ENCODE results near the gene NCF4.

GRCh38 chr22:36332011-36332639 lies 55.6 kb downstream of the MYH9 start:
- PRO-cap: unidirectional peak, minus-strand start at chr22:36332582

DNA sequence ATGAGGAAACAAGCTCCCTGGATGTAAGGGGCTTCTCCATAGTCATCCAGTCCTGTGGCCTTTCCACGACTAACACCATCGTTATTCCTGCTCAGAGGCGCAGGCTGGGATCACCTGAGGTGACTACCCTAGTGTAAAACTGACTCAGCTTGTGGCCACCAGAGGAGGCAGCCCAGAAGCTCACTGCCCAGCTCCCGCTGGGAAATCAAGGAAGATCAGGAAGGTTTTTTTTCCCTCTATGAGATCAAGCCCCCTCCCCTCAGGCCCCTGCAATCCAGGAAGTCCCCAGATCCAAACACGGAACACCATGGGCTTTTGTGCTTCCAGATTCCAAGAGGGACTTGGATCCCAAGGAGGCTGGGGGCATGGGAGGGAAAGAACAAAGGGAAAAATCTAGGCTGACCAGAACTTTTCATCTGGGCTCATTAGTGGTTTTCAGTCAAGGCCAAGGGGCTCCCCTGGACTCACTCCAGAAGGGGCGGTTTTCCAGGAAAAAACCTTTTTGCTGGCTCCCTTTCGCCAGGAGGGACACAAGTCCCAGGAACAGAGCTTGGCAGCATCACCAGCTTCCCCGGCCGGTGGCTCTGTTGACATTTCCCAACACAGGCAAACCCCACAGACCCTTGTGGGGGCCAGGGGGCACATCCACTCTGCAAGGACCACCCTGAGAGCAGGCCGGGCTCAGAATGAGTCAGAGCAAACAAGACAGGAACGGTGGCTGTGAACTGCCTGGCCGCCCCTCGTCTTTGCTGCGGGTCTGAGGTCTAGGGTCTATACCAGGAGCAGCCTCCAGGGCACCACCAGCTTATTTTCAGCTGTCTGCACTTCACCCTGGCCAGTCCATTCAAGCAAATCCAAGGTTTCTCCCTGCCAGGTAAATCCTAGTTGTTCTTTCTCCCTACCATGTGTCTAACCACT lies 36.8 kb downstream of the MYH9 start:
- PRO-cap: bidirectional peak, plus-strand start at position 851 of the sequence, minus-strand start at position 688 of the sequence

GRCh38 chr22:36363439-36364006 lies 24.2 kb downstream of the MYH9 start:
- PRO-cap: no peak

- PRO-cap: no peak
These were observed 17.3 kb downstream of the MYH9 start for GRCh38 chr22:36370176-36371171.

DNA sequence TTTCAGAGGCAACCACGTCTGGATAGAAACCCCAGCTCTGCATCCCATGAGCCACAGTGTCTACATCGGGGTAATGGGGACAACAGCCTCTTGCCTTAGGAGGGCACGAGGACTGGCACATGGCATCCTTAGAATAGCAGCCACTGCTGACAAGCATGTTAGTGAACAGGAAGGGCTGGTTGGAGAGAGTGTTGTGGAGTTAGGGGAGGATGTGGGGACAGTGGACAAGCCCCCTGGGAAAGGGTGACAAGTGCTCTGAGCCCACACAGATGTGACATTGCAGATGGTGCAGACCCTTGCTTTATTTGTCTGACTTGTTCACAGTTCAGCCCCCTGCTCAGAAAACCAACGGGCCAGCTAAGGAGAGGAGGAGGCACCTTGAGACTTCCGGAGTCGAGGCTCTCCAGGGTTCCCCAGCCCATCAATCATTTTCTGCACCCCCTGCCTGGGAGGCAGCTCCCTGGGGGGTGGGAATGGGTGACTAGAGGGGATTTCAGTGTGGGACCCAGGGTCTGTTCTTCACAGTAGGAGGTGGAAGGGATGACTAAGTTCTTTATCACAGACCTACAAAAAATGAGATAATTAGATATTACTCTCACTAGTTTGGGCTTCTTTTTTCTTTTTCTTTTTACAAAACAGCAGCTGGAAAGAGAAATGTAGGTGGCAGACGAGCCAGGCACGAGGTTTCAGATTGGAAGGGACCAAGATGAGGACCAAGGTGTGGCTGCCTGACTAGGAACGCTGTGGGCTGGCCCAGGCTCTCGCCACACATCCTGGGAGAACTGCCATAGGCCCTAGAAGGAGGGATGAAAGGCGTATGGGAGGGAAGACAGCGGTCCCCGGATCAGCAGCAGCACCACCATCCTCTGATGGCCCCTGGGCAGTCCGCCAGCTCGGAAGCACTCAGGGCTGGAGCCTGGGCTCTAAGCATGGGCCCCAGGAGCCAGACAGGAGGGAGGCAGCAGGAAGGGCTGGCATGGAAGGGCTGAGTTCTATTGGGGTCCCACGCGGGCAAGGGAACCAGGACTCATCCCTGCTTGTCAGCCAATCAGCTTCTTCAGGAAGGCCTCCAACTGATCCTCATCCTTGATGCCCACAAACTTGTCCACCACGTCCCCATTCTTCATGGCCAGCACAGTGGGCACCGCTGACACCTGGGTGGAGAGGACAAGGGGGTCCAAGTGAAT lies 14.3 kb downstream of the TXN2 start:
- PRO-cap: no peak

GRCh38 chr22:36702668-36703372 lies 732 bp downstream of the CACNG2 start:
- PRO-cap: unidirectional peak, plus-strand start at chr22:36702869

- PRO-cap: no peak
These were observed 12.3 kb downstream of the IFT27 start for GRCh38 chr22:36763442-36764223.

DNA sequence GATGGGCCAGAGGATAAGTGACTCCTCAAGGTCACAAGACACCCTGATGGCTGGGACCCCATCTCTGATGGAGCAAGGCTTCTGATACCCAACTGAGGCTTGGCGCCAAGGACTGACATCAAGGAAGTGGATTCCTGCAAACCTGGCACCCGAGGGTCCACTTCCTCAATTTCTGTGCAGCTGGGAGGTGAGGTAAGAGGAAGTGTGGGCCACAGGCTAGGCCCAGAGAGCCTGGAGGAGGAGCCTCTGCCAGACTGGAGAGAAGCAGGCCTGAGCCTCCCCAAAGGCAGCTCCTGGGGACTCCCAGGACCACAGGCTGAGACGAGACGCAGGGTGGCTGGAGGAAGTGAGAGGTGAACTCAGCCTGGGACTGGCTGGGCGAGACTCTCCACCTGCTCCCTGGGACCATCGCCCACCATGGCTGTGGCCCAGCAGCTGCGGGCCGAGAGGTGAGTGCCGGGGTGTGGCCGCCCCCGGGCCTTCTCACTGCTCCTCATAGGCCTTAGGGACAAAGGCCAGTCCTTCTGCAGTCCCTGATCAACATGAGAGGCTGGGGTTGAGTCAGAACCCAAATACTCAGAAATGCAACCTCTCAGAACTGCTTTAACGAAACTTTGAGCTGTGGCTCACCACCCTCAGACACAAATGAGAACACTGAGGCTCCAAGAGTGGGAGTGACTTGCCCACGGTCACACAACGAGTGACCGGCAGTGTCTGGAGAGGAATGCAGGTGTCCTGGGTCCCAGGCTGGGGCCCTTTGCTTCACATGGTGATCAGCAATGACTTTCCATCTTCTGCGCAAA lies at the start of gene NCF4:
Gene NCF4 (plus strand): TSS at position 252 of the 803 bp plus-strand sequence.
- PRO-cap: no peak

- PRO-cap: no peak
These were observed 16.7 kb downstream of the CSF2RB start for GRCh38 chr22:36929965-36930602.

DNA sequence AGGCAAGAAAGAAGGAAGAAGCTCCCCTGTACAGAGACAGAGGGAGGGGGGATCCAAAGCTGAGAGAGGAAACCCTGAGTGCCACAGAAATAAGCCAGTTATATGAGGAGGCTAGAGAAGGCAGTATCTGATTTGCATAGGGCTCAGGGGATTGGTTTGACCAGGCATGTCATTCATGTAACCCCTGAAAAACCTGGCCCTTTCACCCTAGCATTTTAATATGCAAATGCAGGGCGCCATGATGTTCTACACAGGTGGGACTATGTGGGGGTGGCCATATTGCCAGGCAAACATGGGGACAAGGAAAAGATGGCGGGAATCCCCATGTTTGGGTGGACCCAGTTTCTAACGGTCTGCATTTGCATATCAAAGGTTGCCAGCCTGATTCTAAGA lies 27.2 kb downstream of the CSF2RB start:
- PRO-cap: no peak

- PRO-cap: unidirectional peak, minus-strand start at chr22:36978113
These were observed 29.7 kb downstream of the TEX33 start for GRCh38 chr22:36977764-36978447.

- PRO-cap: no peak
These were observed 4.2 kb downstream of the MPST start for GRCh38 chr22:37023709-37024248.

- PRO-cap: no peak
These were observed 16.5 kb downstream of the IL2RB start for GRCh38 chr22:37133270-37133603.

- PRO-cap: no peak
These were observed 12.7 kb upstream of the IL2RB start for GRCh38 chr22:37162336-37162841.

GRCh38 chr22:37167176-37167770 lies 17.6 kb upstream of the IL2RB start:
- PRO-cap: no peak

- PRO-cap: no peak
These were observed 11.6 kb downstream of the C1QTNF6 start for GRCh38 chr22:37176282-37177092.

DNA sequence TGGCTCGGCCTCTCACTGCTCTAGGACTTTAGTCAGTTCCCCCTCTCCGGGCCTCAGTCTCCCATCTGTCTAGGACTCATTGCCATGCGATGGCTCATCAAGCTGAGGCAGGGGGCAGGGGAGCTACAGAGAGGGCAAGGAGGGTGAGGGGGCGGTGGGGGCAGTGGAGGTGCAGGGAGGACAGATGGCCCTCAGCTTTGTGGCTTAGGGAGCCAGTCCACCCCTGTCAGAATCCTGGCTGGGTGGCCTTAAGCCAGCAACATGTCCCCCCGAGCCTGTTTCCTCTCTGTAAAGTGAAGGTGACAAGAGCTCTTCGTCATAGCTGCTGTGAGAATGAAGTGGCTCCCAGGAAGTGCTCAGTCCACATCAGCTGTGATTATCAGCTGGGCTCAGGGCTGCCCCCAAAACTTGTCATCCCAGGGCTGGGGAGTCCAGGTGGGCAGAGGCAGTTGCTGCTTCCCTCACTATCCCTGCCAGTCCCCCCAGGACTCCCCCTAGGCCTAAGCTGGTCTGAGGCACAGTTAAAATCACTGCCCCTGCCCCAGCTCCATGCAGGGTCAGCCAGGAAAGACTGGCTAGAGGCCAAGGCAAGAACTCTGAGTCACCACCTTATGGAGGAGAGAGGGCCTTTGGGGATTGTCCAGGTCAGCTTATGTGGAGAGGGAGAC lies 14.8 kb downstream of the RAC2 start:
- PRO-cap: no peak

- PRO-cap: no peak
These were observed 9.3 kb downstream of the RAC2 start for GRCh38 chr22:37234699-37235256.

DNA sequence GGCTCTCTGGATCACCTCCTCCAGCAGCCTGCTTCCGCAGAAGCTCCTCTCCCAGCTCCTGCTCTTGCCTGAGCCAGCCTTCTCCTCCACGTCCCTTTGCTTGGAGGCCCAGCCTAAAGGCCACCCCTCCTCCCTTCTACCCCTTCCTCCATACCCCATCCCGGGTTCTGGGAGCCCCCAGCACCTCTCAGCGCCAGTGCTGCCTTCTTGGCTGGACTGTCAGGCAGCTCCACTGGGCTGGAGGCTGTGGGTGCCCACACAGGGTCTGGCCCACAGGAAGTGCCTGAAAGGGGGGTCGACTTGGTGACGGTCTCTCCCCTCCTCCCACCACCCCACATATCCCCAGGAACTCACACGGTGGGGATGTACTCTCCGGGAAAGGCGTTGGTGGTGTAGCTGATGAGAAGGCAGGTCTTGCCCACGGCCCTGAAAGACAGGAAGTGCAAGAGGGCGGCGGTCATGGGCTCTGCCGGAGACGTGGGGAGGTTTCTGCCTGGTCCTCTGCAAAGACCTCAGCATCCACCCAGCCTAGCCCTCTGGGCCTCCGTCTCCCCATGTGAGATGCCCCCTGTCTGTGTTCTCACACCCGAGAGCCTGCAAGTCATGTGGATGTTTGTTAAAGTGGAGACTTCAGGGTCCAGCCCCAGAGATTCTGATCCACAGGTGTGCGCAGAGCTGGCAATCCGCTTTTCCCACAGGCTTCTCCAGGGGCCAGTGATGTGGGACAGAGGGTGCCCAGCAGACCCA lies 2.7 kb downstream of the RAC2 start:
- PRO-cap: no peak

GRCh38 chr22:37258945-37259369 lies 14.9 kb upstream of the RAC2 start:
- PRO-cap: unidirectional peak, minus-strand start at chr22:37259041

Data from endodermal cell (in vitro differentiated cells).